ENCODE data around the genes ARL3, TAF5 and PDCD11.

DNA sequence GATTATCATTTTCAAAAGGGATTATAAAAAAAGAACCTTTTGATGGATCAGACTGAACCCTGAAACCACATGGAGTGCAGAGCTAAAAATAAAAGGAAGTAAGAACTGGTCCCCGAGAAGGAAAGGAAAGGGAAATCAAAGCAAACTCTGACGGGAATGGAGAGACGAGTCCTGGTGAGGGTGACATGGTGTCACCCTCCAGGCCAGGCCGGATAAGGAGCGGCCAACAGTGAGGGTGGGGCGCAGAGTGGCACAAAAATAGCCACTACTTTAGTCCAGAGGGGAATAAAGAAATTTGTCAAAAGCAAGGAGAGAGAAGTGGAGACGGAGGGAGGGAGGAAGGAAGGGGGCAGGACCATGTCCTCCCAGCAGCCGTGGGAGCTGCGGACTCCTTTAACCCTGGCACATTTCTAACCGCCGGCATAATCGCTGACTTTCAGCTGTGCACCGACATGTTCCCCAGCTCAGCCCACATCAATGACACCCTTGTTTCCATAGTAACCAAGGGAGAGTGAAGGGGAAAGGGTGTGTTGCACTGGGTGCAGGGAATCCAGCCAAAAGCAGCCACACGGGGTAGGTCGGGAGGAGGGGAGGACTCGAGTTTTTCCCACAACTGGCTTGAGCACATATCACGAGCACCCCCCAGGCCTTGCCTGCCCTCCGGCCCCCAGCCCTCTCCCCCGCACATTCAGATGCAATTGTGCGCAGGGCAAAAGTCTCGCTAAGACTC, 29.7 kb downstream of the TRIM8 start:
- PRO-cap, result bidirectional peak, plus-strand start at position 315 of the sequence, minus-strand start at position 207 of the sequence

GRCh38 chr10:102677578-102677960, 33.3 kb downstream of the TRIM8 start:
- PRO-cap, result no peak

- PRO-cap, result unidirectional peak, minus-strand start at chr10:102714028; bidirectional peak, plus-strand start at chr10:102714601, minus-strand start at chr10:102714377
These were observed at the start of gene ARL3 for GRCh38 chr10:102713441-102714706. Gene ARL3 (minus strand): TSS chr10:102714397.

DNA sequence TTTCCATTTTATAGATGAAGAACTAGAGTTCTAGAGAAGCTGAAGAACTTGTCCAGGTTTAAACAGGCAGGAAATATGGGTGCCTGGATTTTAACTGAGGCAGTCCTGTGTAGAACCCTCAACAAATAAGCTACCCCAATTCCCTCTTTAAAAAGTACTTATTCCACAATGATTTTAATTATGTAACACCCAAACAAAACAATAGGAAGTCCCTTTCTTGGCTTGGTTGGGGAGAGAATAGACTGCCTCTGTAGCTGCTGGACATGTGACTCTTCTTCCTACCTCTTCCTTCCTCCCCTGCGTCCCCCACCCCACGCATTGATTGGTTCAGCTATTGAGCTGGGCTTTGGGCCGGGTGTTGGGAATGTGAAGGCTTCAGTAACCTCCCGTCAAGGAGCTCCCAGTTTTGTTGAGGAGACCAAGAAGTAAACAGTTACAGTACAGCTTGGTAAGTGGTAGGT, 12.9 kb downstream of the SFXN2 start:
- PRO-cap, result no peak

DNA sequence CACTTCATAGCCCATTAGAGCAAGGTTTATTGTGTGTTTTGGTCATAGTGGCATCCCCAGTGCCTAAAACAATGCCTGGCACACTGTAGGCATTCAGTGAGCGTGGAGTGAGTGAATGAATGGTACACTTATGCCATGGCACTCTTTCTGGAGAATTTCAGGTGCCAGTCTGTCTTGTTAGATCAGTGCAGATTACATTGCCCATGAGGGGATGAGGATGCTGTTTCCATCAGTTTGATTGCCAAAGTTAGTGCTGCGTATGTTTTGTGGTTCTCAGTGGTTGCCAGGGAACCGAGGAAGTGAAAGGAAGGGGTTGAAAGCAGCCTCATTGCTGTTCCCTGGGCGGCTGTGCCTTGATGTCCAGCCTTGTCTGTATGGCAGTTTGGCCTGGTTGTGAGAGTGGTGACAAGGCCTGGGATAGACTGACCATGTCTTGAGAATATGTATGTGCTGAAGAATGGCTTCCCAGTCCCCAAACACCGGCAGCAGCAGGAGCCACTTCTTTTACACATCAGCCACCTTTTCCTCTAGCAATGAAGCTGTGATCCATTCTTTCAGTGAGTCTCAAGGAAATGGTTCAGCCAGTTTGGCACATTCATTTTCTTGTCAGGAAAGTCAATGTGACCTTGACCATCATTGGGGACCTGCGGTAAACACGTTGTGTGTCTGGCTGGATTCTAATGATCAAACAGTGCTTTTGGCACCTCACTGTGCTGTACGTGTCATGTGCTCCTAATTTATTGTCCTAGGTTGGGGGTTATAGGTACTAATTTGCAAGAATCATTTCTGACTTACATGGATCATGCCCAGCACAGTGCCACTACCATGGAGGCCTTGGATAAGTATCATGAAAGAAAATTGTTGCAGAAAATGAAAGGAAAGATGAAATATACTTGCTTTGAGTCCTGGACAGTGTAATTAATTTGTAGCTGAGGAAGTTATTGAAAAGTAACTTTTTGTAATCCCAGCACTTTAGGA, 30.4 kb downstream of the WBP1L start:
- PRO-cap, result no peak

GRCh38 chr10:102780930-102781348, 37.2 kb downstream of the WBP1L start:
- PRO-cap, result no peak

DNA sequence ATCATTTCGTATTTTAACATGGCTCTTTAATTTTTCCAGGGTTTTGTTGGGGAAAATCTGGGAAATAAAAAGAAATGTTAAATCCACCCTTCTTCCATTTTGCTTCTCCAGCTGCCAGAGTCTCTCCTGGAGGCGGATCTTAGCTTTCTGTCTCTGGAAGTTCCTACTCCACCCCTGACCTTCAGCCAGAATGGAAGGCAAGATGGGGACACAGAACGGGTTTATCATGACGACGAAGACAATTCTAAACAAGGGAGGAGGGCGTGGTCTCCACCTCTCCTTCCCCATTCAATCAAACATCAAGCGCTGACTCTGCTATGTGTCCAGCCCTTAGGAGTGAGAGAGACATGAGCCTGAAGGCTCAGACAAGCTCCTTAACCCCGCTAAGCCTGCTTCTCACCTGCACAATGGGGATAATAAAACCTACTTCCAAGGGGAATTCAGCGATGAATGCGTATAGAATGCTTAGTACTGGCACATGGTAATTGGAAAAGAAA, 3.1 kb downstream of the CYP17A1 start:
- PRO-cap, result no peak

DNA sequence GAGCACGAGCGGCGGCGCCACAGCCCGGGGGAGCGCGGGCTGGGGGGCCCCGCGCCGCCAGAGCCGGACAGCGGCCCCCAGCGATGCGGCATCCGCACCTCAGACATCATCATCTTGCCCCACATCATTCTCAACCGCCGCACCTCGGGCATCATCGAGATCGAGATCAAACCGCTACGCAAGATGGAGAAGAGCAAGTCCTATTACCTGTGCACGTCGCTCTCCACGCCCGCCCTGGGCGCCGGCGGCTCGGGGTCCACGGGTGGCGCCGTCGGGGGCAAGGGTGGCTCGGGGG, 697 bp downstream of the CNNM2 start:
- PRO-cap, result no peak

GRCh38 chr10:102921339-102922388, 3.6 kb downstream of the CNNM2 start:
- PRO-cap, result no peak

- PRO-cap, result no peak
These were observed 684 bp downstream of the NT5C2 start for GRCh38 chr10:103192399-103192776.

DNA sequence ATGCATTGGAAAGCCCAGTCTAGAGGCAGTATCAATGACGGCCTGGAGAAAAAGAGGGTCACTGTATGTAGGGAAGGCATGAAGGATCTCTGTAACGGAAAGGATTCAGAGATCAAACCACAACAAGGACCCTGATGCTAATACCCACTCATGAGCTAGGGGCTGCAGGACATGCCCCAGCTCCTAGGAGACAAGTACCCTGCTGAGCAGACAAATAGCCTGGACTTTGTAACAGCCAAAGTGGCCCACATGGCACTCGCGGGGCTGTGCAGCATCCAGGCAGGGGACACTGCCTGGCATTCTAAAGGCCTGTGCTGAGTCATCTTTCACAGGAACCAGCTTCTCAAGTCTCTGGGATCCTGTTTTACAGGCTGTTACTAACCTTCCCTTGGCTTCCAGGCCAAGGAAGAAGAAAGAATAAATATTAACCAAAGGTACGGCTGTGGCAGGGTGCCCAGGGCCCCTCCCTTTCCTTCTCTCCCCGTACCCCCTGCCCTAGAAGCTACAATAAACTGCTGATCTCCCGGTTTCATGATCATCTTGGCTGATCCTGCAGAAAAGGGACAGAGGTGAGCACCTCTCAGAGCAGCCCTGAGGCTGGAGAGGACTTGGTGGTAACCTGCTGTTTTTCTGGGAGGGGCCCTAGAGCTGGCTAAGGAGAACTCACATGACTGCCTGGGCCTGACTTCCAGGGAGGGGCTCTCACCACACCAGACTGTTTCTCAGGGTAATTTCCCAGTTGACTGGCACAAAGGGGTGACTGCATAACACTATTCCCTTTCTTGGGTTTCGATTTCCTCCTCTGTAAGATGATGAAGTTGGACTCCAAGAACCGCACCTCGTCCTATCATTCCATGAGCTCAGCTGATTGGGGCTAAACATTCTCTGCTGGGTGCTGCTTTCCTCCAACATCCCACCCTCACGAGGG, 4.2 kb upstream of the RPEL1 start:
- PRO-cap, result no peak

DNA sequence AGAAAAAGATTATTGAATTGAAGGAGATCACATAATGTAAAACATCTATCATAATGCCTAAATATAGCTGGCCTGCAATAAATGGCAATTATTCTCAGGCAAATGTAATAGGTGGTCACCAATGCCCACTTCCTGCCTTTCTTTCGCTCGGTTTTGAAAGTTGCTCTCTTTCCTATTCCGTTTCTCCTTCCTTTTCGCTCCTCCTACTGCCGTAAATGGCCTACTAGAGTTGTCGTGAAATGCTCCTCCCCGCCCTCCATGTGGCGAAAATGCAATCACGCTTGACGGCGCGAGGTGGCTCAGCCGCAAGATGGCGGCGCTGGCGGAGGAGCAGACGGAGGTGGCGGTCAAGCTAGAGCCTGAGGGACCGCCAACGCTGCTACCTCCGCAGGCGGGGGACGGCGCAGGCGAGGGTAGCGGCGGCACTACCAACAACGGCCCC, at the start of gene TAF5:
Gene TAF5, plus strand, starts transcription at position 297 of the 442 bp plus-strand sequence.
- PRO-cap, result bidirectional peak, plus-strand start at position 302 of the sequence, minus-strand start at position 196 of the sequence

DNA sequence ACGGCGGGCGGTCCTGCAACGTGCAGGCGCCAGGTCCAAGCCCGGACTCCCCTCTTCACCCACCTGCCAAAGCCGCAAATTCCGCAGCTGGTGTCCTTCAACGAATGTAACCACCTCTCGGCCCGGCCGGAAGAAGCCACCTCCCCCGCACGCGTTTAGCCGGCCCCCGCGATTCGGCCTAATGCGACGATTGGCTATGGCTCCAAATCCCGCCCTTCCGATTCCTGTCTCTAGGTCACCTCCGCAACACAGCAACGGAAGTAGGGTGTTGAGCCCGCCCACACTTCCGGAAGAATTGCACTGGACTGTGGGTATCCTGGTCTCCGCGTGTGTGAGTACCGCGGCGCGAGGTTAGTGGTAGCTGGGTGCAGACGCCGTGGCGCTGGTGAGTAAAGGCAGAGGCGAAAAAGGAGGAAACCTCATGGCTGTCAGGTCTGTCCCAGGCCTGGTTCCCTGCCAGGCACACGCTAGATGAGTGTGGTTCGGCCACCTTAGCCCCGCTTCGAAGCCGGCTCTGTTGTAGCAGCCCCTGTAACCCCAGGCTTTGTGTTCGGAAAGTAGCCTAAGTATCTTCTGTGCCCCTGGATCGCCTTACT, at the start of gene PDCD11:
Gene PDCD11, plus strand, starts transcription at position 281 of the 596 bp plus-strand sequence.
- PRO-cap, result bidirectional peak, plus-strand start at position 354 of the sequence, minus-strand start at position 108 of the sequence

DNA sequence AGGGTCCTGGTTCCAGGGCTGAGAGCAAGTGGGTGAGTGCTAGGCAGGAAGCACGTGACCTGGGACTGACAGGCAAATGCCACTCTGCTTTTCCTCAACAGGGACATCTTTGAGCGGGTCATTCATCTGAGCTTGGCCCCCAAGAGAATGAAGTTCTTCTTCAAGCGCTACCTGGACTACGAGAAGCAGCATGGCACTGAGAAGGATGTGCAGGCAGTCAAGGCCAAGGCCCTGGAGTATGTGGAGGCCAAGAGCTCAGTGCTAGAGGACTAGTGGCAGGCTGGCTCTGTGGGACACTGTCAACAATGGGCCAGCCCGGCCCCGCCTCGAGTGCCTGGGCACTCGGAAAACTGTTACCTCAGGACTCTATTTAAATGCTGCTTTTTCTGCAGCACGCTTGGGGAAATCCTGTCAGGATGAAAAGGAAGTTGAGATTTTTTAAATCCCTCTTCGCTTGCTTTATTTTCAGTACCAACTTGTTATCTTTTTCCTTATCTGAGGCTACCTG, 6.8 kb downstream of the CALHM2 start:
- PRO-cap, result no peak

DNA sequence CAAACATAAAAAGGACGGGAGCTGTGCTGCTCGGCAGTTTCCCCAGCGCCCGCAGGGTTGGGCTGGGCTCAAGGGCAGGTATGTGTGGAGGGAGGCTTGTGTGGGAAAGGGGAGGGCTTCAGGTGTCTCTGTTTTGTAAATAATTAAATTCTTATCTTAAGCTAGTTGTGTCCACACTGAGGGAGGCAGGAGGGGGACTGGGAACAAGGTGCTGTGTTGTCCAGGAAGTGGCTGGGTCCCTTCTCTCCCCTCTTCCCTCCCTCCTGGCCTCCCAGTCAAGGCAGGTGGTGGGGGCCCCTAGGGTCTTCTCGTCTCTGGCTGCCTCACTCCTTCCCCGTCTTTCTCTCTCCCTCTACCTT, 19.1 kb downstream of the NEURL1 start:
- PRO-cap, result no peak

GRCh38 chr10:103557601-103558041, 64.1 kb downstream of the NEURL1 start:
- PRO-cap, result no peak

GRCh38 chr10:103612936-103613346, 119.4 kb downstream of the NEURL1 start:
- PRO-cap, result no peak

DNA sequence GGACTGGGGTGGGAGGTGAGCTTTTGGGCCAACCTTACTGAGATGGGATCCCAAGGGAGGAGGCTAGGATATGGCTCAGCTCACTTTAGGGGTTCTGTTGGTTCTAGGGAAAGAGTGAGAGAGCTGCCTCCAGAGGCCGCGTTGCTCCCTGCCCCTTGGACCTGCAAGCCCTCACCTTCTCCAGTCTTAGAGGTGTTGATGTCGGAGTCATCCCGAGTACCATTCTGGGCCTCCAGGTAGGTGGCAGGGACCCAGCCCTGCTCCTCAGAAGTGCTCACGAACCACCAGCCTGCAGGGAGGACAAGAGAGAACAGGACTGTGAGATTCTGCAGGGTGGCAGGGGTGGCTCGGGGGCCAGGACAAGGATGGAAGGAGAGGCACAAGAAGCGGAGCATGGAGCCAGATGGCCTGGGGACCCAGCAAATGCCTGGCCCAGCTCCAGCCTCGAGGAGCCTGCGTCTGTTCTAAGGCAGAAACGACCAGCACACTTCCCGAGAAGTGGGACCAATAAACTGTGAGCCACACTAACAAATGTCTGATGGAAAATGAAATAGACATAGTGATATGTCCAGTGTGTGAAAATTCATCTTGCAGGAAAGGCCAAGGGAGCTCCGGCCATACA, 133.5 kb downstream of the NEURL1 start:
- PRO-cap, result no peak

GRCh38 chr10:103656024-103656448, 162.5 kb downstream of the NEURL1 start:
- PRO-cap, result no peak

- PRO-cap, result no peak
These were observed 162.1 kb downstream of the SH3PXD2A start for GRCh38 chr10:103693003-103693897.

Data from pulmonary artery (tissue), 1 donor.